Foreskin keratinocyte (primary cell): ENCODE measurements around a stretch of chr3.

DNA sequence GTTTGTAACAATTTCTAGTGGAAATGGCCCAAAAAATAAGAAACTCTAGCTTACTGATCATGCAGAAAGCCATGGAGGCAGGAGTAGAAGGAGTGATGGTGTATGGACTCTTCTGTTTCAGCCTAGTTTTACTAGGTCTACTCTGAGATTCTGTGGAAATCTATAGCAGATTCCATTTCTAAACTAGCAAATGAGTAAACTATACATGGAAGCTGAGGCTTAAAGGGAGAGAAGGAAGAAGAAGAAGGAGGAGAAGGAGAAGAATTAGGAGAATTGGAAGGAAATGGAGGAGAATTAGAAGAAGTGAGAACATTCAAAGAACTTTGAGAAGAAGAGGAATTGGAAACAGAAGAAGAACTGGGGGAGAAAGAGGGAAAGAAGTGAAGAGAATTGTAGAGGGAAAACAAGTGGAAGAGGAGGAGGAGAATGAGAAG, 195.6 kb upstream of the ADAMTS9 start:
- RAMPAGE, total RNA: no peak

DNA sequence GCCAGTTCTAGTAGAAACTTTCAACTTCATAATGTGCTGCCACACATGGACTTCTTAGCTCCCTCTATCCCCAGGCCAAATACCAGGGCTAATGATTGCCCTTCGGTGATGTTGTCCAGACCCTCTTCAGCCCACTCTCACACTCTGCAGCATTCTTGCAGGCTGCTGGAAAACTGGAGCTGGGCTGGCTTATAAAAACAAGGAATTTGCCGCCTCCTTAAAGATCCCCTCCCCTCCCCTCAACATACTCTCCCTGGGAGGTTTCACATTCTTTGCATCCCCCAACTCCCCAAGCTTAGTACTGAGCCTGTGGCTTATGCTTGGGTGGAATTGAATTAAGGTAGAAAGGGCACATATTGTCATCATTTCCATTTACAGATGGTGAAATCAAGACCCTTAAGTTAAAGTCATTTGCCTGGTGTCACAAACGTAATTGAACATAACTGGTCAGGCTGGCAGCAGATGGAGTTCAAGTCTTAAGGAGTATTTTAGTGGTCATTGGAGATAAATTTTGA, 222.3 kb upstream of the ADAMTS9 start:
- RAMPAGE, total RNA: no peak

GRCh38 chr3:65020223-65020567, 332.4 kb upstream of the ADAMTS9 start:
- RAMPAGE, total RNA: no peak

- RAMPAGE, total RNA: no peak
Measured at GRCh38 chr3:65265504-65265913, 577.7 kb upstream of the ADAMTS9 start.

- RAMPAGE, total RNA: no peak
Measured at GRCh38 chr3:65356309-65357371, 668.8 kb upstream of the ADAMTS9 start.

DNA sequence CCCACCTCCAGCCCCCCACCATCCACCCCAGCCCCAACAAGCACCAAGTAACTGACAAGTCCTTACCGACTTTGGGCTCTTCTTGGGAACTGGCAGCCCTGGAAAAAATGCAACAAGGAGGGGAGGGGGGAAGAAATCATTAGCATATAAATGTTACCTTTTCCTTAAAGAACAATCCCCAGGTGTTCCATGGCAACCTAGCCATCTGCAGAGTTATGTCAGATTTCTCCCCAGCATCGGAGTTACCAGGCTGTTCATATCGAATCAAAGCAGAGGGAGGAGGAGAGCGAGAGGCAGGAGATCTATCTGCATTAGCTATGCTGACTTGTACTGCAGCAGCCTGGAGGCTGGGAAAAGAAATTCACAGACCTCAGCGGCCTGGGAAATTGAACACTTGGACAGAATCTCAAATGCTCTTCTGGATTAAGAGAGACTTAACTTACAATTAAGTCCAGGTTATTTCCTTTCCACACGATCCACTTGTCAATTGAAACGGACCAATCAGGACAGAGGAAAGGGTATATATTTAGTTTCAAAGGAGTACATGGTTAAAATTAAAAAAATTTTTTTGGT, 637.3 kb downstream of the MAGI1 start:
- RAMPAGE, total RNA: no peak

DNA sequence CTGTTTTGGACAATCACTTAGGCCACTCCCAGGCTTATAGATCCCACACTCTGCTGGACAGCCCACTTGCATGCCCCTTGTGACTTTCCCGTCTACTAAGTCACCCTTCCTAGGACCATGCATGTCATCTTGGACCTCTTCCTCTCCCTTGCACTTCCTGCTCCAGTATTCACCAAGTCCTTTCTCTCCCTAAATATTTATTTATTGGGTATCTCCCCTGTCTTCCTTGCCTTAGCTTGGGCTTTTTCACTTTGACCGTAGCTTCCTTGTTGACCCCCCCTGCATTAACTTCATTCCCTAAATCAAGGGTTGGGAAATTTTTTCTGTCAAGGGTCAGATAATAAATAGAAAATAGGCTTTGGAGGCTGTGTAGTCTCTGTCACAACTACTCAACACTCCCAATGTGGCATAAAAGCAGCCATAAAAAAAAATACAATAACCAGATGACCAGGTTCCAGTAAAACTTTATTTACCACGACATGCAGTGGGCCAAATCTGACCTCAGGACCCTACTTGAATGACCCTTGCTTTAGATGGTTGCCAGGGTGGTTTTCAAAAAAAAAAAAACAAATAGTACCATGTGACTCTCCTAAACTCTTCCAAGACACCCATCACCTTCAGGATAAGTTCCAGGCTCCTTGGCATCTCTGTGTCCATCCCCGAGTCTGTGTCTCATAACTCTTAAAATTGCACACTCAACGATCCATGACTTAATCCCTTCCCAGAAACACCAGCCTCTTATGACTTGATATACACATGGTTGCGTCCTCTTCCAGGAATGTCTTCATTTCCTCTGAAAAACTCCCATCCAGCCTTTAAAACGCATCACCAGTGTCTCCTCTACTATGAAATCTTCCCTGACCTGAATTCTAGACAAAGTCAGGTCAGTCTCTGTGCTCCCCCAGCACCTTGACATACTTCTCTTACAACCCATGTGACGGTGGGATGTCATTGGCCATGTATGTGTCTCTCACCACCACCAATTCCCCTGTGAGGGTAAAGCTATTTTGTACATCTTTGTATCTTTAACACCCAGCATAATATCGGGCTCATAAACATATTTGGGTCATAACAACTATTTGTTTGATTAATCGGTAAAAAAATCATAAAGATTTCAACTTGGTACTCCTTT, 449.1 kb downstream of the MAGI1 start:
- RAMPAGE, total RNA: no peak

DNA sequence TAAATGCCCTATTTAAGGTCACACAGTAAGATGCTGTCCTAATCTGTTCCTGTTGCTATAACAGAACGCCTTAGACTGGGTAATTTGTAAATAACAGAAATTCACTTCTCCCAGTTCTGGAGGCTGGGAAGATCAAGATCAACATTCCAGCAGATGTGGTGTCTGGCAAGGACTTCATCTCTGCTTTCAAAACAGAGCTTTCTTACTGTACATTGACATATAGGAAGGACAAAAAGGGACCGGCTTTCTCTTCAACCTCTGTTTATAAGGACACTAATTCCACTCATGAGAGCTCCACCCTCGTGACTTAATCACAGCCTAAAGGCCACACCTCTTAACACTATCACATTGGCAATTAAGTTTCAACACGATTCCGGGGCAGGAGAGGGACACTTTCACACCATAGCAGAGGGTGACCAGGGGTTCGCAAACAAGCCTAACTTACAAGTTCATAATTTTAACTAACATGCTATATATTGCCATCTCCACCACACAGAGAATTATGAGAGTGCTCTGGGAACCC, 231.5 kb downstream of the MAGI1 start:
- RAMPAGE, total RNA: no peak

DNA sequence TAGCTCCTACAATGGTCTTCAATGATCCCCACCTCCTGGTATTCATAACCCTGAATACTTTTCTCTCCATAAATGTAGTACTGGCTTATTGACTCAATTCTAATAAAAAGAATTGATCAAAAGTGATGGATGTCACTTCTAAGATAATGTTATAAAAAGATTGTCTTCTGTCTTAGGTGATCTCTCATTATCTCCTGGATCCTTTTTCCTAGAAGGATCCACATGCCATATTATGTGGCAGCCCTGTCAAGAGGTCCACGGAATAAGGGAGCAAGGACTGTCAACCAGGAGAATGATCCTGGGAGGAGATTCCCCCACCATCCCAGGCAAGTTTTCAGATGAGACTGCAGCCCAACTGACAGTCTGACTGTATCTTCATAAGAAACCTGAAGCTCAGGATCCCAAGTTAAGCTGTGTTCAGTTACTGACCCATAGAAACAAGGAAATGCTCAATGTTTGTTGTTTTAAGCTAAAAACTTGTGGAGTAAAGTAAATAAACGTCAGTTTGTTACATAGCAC, 195.6 kb downstream of the MAGI1 start:
- RAMPAGE, total RNA: no peak

- RAMPAGE, total RNA: no peak
Measured at GRCh38 chr3:66039502-66040073, 870 bp upstream of the MAGI1 start.

DNA sequence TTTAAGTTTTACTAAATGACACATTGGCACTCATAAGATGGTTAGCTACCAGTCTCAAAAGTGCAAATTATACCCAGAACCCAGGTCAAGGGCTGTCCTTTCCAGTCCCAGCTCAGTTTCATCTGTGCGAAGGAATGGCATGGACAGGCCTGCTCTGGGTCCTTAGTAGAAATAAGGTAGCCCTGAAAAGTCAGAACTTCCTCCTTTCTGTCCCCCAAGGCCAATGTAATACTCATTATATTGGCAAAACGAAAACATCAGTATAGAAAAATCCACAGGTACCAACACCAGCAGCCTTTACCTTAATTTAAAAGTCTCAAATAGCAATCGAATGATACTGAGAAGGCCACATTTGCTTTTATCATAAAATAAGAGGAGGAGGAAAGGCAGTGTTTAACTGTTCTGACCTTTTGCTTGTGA, 121.7 kb downstream of the LRIG1 start:
- RAMPAGE, total RNA: no peak

- RAMPAGE, total RNA: no peak
Measured at GRCh38 chr3:66432787-66432986, 68.1 kb downstream of the LRIG1 start.

DNA sequence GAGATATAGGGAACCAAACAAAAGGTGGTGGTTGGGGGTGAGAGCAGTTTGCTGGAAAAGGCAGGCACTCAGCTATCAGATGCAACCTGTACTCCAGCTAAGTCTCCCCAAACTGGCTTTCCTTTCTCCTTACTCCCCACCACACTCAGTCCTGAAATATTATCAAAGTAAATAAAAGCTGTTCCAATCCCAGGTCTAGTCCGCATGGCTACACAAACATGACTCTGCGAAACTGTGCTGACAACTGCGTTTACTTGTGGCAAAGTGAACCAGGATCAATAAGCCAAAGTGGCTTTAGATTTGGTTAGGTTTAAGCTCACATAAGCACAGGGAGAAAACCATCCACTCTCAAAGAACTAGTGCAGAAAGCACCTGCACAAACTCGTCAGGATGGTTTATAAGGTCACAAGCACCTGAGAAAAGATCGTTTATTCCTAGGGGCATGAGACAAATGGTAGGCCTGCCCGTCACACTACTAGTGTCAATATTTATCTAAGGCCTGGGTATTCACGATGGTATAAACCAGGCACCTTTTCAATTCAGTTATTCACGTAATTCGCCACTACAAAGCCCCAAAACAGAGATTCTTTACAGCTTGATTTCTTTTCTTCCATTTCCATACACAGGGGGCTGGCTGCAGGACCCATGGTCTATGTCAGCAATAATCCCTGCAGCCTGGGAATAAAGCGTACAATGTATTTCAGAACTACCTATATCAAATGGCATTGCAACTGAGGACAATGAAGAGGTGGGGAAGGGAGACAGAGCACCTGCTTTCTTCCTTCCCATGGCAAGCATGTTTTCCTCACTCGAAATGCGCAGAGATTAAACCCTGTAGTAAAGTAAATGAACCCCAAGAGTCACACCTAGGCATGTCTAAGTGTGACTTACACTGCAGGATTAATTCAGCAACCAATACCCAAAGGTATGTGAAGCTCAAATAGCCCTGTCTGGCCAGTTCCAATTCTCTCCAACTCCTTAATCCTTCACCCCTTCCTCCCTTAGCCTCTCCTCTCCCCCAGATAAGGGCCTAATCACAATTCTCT, 25.1 kb downstream of the LRIG1 start:
- RAMPAGE, total RNA: no peak

DNA sequence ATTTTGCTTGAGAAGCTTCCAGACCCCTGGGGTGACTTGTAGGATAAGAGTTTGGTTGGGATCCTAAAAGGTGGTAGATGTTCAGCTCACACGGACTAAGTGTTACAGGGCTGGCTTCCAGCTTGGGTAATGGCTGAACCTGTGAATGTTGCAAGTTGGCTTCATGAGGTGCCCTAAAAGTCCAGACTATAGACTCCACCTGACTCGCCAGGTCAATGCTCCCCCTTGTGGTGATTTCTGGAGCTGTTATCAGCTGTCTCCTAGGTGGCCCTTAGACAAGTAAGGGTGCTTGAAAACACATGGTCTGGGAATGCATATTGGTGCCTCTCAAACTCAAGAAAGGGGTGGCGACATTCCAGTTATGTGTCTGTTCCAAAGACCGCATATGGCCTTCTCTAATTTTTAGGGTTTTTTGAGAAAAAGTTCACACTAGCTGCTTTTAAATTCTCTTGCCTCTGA, 175.8 kb upstream of the KBTBD8 start:
- RAMPAGE, total RNA: no peak

GRCh38 chr3:66990066-66990752, 7.9 kb upstream of the KBTBD8 start:
- RAMPAGE, total RNA: no peak

- RAMPAGE, total RNA: no peak
Measured at GRCh38 chr3:67424648-67425413, 229.6 kb downstream of the SUCLG2 start.

GRCh38 chr3:67475964-67476658, 178.3 kb downstream of the SUCLG2 start:
- RAMPAGE, total RNA: no peak

GRCh38 chr3:69043707-69043950, 8.5 kb downstream of the TMF1 start:
- RAMPAGE, total RNA: no peak

- RAMPAGE, total RNA: no peak
Measured at GRCh38 chr3:69048349-69048638, 3.8 kb downstream of the TMF1 start.

GRCh38 chr3:69116820-69117498, 5.4 kb downstream of the LMOD3 start:
- RAMPAGE, total RNA: no peak